Epithelial cell of prostate (primary cell): ENCODE measurements around a stretch of chr17.

- RRBS: no CpG with 5 or more reads among the region's 19 CpGs
Measured at GRCh38 chr17:69580969-69581938, 166.8 kb downstream of the MAP2K6 start.

DNA sequence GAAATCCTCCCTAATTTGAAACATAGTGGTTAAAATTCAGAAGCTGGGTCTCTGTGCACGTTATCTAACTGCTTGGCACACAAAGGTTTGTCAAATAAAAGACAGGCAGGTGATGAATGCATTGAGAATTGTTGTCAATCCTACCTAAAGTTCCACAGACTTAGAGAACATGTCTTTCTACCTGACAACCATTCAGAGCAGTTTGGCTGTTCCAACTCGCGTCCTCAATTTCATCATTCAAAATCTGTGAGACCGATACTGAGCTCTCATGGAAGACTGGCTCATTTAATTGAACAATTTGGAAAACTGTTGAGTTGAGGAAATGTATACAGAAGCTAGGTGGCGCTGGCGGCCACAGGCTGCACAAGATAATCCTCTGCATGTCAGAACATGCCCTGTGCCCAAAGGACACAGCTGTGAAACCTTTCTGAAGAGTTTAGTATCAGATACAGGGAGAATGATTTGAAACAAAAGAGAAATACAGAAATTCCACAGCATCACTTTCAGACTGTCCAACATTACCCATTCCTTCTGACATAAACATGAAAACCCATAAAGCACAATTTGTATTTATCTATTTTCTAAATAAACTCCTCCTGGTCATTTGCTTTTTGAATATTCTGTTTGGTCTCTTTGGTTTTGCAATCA, 192.6 kb downstream of the MAP2K6 start:
- RRBS: no CpG with 5 or more reads among the region's 6 CpGs

- RRBS: no CpG with 5 or more reads among the region's 3 CpGs
Measured at GRCh38 chr17:69907629-69907797, 167.5 kb upstream of the KCNJ16 start.

DNA sequence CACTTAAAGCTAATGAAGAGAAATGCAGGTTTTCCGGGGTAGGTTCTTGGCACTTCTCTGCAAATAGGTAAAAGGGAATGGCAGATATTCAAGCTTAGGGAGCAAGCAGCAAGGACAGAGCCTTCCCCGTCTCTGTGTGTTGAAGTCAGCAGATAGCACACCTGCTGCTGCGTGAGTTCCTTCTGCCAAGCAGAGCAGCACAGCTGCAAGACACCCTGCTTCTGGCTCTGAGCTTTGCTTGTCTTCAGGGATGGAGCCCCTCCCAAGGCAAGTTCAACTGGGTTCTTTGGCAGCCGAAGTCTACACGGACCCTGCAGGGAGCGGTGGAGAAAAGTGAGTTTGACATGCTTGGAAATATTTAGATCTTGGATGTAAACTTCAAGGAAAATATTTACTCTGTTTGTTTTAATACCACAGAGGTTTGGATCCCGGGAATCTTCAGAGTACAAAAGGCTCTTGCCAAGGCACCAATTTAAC, 113.5 kb upstream of the KCNJ16 start:
- RRBS: no CpG with 5 or more reads among the region's 7 CpGs

GRCh38 chr17:70128520-70129326, 40.6 kb upstream of the KCNJ2 start:
- RRBS: no CpG with 5 or more reads among the region's 28 CpGs

DNA sequence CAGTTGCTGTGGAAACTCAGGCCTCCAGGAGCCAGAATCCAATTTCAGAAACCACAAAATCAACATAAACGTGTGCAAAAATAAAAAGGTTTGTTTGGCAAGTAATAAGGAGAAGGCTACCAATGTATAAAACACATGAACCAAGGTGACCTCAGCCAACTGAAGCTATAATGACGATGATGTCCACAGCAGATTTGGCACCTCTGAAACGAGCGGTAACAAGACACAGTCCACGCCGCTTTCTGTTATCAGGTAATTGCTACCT, 957.3 kb upstream of the SOX9 start:
- RRBS: no CpG with 5 or more reads among the region's 6 CpGs

- RRBS: no CpG with 5 or more reads among the region's 5 CpGs
Measured at GRCh38 chr17:71544873-71545375, 575.9 kb upstream of the SOX9 start.

DNA sequence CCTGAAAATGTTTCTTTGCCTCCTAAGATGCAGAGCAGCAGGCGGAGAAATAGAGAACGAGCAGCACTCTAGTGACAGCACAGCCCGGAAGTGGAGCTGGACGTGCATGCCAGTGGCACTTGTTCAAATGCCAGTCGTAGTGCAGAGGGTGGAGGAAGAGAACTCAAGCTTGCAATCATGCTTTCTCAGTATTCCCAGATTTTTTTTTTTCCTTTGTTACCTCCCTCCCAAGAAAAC, 182.2 kb upstream of the SOX9 start:
- RRBS: no CpG with 5 or more reads among the region's 5 CpGs

DNA sequence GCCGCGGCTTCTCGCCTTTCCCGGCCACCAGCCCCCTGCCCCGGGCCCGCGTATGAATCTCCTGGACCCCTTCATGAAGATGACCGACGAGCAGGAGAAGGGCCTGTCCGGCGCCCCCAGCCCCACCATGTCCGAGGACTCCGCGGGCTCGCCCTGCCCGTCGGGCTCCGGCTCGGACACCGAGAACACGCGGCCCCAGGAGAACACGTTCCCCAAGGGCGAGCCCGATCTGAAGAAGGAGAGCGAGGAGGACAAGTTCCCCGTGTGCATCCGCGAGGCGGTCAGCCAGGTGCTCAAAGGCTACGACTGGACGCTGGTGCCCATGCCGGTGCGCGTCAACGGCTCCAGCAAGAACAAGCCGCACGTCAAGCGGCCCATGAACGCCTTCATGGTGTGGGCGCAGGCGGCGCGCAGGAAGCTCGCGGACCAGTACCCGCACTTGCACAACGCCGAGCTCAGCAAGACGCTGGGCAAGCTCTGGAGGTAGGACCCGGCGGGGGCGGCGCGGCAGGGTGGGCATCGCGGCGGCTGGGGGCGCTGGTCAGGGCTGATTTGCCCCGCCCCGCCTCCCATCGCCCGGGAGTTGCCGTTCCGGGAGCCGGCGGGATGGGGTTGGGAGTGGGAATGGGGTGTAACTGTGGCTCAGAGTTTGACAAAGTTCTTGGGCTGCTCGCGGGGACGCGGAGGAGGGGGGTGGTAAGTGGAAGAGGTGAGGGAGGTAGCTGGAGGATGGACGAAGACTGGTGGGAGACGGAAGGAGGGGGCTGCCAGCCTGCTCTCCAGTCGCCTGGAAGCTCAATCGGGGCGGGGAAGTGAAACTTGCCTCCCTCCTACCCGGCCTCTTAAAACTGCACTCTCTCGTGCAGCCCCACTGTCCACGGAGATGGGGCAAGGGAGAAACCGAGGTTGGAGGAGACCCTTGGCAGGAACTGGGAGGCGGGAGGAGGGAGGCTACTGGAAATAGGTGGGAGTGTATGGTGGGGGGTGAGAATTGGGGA, 819 bp downstream of the SOX9 start:
- RRBS: under 1% methylated on average over 30 of the region's 81 CpGs

DNA sequence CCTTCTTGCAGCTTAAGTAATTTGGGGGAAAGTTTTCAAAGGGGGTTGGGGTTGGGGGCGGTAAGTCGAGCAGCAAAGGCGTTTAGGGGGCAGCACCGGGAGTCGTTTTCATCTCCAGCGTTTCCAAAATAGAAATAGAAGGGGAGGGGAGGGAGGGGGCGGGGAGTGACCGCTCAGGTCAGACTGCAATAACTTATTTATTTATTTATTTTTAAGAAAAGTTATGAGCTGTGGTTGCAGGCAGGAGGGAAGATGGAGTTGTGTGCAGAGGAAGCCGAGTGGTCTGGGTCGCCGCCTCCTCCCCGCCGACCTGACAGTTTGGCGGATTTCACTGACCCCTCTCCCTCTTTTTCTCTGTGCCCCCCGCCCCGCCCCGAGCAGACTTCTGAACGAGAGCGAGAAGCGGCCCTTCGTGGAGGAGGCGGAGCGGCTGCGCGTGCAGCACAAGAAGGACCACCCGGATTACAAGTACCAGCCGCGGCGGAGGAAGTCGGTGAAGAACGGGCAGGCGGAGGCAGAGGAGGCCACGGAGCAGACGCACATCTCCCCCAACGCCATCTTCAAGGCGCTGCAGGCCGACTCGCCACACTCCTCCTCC, 1.6 kb downstream of the SOX9 start:
- RRBS: no CpG with 5 or more reads among the region's 38 CpGs

DNA sequence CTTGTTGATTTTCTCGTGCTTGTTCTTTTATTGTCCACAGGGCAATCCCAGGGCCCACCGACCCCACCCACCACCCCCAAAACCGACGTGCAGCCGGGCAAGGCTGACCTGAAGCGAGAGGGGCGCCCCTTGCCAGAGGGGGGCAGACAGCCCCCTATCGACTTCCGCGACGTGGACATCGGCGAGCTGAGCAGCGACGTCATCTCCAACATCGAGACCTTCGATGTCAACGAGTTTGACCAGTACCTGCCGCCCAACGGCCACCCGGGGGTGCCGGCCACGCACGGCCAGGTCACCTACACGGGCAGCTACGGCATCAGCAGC, 2.6 kb downstream of the SOX9 start:
- RRBS: 5% methylated on average over 5 of the region's 26 CpGs

GRCh38 chr17:72124948-72126206, 4.6 kb downstream of the SOX9 start:
- RRBS: no CpG with 5 or more reads among the region's 5 CpGs

GRCh38 chr17:72127151-72127710, 6.4 kb downstream of the SOX9 start:
- RRBS: no CpG with 5 or more reads among the region's 7 CpGs

GRCh38 chr17:72387524-72387971, 266.7 kb downstream of the SOX9 start:
- RRBS: no CpG with 5 or more reads among the region's 9 CpGs

DNA sequence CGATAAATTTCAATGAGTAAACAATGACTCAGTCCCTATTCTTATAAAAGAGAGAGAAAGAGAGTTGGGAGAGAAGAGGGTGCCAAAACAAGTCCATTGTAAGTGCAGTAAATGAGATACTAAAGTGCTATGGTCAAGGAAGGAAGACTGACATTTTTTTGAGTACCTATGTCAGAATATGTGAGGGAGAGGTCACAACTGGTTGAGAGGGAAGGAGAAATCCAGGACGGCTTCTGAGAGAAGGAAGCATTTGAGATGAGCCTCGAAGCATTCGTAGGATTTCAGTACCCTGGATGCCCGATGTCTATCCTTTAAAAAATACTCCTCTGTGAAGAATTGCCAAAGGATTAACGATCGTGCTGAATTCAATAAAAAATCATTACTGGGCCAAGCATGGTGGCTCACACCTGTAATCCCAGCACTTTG, 277.1 kb downstream of the SOX9 start:
- RRBS: no CpG with 5 or more reads among the region's 7 CpGs

- RRBS: no CpG with 5 or more reads among the region's 16 CpGs
Measured at GRCh38 chr17:72413469-72414293, 292.9 kb downstream of the SOX9 start.

- RRBS: no CpG with 5 or more reads among the region's 11 CpGs
Measured at GRCh38 chr17:72427230-72427927, 306.6 kb downstream of the SOX9 start.

DNA sequence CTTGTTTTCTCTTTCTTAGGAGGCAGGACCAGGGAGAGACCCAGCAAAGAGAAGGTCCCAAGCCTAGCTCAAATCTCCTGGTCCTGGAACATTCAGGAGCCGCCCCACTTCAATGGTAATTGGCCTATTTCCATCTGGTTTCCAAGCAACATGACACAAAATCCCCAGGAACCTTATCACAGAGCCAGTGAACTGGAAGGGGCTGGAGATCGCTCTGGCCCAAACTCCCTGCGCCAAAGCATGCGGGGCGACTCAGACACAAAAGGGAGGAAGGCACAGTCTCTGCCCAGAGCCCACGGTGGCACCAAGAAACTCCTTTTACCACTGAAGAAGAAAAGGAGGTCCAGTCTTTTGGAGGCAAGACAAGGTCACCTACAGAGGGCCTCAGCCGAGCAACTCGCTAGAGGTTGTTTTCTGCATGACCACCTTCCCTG, 394.6 kb downstream of the SOX9 start:
- RRBS: no CpG with 5 or more reads among the region's 8 CpGs

DNA sequence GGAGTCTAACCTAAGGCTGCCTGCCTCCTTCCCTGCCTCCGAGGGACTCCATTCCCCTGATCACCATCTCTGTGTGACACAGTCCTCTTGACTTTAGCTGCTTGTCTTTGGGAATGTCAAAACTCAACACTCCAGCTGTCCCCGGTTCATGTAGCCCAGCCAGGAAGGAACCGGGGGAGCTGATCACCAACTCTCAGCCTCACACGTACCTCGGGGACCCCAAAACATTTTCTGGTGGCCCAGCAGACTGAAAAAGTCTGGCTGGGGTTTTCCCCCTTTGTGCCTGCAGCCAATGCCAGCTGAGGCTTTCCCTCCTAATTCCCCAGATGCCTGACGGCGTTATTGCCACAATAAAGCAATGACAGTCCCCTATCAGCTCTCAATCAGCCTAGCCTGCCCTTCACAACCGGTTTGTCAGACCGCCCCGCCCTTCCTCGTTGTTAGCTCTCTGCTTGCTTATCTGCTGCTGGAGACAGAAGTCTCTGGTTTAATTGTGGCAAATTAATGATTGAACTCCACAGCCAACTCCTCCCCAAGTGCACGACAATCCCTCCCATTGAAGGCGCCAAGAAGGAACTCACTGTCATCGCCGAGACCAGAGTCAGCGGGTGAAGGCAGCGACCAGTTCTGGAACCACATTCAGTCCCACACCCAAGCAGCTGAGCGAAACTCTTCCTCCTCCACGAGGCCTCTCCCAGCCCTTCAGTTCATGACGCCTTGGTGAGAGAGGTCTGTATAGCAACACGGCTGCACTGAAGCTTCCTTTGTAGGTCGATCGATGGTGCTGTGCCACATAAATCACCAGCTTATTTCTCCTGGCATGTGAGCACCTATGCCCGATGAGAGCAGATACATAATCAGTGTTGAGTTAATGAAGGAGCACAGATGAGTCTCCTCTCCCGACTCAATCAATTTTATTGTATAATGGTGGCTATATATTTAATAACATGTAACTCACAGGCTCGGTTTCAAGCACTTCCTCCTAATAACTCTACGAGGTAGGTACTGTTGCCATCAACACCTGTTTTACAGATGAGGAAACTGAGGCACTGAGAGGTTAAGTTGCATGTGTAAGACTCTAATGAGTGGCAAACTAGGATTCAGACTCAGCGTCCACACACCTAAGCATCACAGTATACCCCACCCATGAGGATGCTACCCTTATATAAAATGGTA, 474.4 kb downstream of the SLC39A11 start:
- RRBS: no CpG with 5 or more reads among the region's 28 CpGs